Urinary bladder (tissue), 3 donors: ENCODE measurements around the gene TBC1D7.

DNA sequence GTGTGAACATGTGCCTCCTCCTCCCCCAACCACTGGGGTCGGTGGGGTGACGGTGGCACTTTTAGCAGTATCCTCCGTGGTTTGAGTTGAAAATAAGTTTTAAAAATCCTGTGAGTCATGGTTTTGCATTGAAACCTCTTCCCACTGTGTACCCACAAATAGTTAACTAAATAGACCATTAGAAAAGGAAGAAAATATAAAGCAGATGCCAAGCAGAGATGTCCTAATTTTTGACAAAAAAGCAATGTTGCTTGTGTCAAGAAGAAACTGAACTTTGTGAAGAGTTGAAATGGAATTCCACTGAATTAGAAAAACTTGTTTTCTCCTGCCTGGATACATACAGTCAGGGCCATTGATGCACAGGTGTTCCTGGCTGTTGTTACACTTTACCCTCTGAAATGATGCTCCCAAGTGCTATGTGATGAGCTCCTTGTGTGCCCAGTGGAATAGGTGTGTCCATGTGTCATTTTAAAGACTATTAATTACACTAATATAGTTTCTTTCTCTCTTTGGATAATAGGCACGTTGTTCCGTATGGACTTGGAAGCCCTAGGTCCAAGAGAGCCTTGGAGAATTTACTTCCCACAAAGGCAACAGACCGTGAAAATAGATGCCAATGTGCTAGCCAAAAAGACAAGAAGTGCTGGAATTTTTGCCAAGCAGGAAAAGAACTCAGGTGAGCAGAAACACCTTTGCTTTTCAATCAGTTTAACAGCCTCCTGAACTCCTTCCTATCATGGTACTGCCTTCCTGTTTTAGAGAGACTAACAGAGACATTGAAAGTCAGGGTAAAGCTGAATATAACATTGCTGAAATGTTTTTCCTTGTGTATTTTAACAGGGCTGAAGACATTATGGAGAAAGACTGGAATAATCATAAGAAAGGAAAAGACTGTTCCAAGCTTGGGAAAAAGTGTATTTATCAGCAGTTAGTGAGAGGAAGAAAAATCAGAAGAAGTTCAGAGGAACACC, 3.5 kb downstream of the EDN1 start:
- PRO-cap: no peak
- RAMPAGE, long total RNA: no peak

DNA sequence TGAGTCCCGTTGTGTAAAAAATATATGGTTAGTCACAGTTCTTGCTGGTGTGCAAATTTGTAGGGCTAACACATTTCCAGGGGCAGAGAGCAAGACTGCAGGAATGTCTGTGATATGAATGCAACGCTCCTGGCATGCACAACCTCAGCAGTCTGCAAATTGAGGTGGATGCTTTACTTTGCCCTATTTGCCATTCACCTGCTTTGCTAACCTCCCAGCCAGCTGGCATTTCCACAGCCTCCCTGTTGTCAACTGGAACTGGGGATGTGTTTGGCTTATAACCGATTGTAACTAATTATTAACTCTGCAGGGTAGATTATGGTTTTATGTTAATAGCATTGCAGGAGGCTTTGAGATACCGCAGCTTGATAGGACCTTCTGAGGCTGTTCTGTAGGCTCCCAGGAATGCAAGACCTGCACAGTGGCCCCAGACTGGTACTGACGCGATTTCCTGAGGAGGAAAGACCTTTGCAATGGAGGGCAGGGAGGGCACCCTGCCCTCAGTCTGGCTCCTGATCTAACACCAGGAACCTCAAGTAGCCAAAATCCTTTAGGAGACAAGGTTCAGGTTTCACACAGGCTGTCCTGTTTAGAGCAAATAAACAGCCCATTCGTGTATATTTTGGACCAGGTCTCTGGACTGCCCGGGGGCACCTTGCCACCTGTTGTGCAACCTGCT, 53.4 kb downstream of the EDN1 start:
- PRO-cap: no peak
- RAMPAGE, long total RNA: no peak

DNA sequence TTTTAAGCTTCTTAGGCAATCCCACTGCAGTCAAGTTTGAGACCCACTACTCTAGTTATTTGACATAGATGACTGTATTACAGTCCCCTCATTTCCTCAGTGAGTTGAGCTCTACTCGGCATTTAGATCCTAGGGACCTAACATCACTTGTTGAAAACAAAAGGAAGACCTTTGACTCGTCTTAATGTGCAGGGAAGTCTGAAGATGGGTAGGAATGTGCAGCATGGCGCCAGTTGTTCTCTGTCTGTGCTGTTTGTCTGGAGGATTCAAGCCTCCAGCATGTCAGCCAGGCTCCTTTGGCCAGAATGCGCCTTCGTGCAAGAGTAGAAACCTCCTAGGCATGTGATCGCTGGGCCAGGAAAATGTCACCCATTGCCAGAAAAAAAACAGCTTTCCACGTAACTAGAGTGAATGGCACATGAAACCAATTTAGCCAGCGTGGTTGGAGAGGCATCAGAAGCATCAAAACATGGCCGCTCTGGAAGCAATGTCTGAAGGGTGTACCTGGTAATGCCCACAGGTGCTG, 132.6 kb downstream of the EDN1 start:
- PRO-cap: no peak
- RAMPAGE, long total RNA: no peak

DNA sequence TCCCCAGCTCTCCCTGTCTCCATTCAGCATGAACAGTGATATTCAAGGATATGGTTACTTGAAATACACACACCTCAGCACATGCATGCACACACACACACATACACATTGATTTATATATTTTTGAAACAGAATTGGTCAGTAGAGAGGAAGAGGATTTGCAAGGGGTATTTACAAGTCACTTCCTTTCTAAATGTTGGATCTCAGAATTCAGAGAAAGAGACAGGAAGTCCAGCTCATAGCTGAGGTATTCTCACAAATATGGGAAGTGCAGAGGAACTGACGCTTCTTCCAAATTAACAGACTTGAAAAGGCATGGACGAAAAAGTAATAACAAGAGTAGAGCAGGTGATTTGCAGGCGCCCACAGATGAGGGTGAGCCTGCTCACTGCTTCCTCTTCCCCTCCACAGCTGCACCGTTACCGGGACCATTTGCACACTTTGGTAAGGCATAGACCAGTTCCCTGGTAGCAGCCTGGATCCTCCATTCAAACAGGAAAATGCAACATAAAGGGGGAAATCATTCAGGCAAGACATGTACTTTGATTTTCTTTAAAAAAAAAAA, 246.4 kb downstream of the PHACTR1 start:
- PRO-cap: no peak
- RAMPAGE, long total RNA: no peak

DNA sequence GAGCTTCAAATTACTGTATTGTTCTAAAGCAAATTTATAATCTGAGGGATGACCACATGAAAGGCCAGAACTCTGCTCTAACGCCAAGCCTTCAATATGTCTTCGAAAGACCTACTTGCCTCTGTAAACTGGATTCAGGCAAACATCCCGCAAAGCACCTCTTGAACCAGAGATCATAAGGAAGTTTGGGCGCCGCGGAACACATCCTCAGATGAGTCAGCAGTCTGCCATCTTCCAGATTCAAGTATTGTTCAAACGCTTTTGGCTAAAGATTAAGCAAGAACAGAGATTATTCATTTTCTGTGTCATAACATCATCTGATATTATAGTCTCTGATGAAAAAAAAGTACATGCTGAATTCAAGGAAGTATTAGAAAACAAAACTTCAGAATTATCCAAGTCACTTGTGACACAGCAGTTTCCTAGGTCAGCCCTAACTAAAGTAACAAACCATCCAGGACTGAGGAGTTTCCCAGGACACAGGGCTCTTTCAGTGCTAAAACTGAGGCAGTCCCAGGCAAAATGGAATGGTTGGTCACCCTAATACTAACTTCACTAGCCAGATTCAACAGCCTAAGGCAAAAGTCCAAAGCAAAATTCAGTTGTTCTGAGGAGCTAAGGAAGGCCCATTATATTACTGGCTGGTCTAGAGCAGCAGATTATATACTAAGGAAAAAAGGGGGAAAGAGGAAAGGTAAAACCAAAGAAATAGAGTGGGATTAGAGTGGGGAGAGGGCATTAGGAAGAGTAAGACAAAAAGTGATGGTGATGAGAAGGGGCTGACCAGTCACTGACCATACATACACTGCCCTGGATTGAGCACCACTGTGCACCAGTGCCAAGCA, 20.6 kb downstream of the TBC1D7 start:
- PRO-cap: no peak
- RAMPAGE, long total RNA: no peak

GRCh38 chr6:13328023-13329082, at the start of gene TBC1D7:
TBC1D7 (minus strand) TSS chr6:13328537.
- PRO-cap: bidirectional peak, plus-strand start at chr6:13328636, minus-strand start at chr6:13328538
- RAMPAGE, long total RNA: no peak

DNA sequence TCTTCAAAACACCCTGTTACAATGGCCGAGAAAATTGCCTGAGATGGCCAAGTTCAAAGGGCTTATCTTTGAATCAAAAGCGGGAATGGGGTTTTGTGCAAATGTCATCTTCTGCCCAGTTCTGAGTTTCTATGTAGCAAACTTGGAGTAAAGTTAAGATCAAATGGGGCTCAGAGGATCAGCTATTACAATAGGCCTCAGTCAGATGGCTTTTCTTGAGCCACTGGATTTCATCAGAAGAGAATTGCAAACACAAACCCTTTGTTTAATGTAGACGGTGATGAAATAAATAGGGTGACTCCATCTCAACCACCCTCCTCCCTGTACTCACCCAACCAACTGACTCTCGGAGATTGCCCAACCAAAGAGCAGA, 79.2 kb upstream of the TBC1D7 start:
- PRO-cap: no peak
- RAMPAGE, long total RNA: no peak

DNA sequence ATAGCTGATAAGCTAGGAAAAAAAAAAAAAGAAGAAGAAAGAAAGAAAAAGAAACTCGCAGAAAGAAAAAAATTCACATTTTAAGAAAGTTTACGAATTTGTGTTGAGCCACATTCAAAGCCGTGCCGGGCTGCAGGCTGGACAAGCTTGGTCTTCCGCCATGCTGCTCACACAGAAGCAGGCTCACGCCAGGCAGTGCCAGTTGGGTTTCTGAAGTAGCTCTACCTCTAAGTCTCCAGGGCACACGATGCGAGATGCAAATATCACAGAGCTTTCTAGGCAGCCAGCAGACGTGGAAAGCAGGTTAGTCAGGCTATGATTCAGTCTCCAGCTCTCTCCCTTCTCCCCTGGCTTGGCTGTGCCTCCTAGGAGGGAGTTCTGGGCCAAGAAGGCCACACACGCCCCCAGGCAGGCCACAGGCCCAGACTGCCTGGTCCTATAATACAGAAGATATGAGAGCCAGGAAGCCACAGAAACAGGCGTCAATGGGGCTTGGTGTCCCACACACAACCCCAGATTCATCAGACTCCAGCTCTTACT, 61.5 kb downstream of the GFOD1 start:
- PRO-cap: no peak
- RAMPAGE, long total RNA: no peak

- PRO-cap: no peak
- RAMPAGE, long total RNA: no peak
Measured at GRCh38 chr6:13434771-13435231, 52.6 kb downstream of the GFOD1 start.

GRCh38 chr6:13439276-13439641, 48.1 kb downstream of the GFOD1 start:
- PRO-cap: no peak
- RAMPAGE, long total RNA: no peak

- PRO-cap: no peak
- RAMPAGE, long total RNA: no peak
Measured at GRCh38 chr6:13455378-13456140, 31.8 kb downstream of the GFOD1 start.

DNA sequence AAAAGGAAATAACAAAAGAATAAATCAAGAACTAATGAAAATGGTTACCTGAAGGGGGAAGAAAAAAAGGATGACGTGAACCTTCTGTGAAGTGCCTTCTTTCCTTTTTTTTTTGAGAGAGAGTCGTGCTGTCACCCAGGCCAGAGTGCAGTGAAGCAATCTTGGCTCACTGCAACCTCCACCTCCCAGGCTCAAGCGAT, 30.0 kb downstream of the RANBP9 start:
- PRO-cap: no peak
- RAMPAGE, long total RNA: no peak

GRCh38 chr6:13688418-13689024, 23.1 kb downstream of the RANBP9 start:
- PRO-cap: no peak
- RAMPAGE, long total RNA: no peak

GRCh38 chr6:13710087-13710370, 1.6 kb downstream of the RANBP9 start:
- PRO-cap: no peak
- RAMPAGE, long total RNA: no peak

DNA sequence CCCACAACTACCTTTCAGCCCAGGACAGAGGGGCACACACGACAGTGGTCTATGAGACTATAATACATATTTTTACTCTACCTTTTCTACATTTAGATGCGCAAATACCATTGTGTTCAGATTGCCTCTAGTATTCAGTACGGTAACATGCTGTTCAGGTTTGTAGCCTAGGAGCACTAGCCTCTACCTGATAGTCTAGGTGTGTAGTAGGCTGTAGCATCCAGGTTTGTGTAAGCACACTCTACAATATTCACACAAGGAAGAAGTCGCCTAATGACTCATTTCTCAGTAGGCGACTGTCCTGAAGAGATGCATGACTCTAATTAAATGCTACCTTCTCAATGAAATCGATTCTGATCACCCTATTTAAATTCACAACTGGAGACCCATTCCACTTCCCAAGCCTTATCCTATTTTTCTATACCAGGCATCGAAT, 1.4 kb downstream of the MCUR1 start:
- PRO-cap: no peak
- RAMPAGE, long total RNA: no peak

GRCh38 chr6:14133703-14134223, 16.2 kb downstream of the CD83 start:
- PRO-cap: no peak
- RAMPAGE, long total RNA: no peak

- PRO-cap: no peak
- RAMPAGE, long total RNA: no peak
Measured at GRCh38 chr6:14211522-14212248, 94.1 kb downstream of the CD83 start.

GRCh38 chr6:14706179-14706921, 539.5 kb upstream of the JARID2 start:
- PRO-cap: no peak
- RAMPAGE, long total RNA: no peak

DNA sequence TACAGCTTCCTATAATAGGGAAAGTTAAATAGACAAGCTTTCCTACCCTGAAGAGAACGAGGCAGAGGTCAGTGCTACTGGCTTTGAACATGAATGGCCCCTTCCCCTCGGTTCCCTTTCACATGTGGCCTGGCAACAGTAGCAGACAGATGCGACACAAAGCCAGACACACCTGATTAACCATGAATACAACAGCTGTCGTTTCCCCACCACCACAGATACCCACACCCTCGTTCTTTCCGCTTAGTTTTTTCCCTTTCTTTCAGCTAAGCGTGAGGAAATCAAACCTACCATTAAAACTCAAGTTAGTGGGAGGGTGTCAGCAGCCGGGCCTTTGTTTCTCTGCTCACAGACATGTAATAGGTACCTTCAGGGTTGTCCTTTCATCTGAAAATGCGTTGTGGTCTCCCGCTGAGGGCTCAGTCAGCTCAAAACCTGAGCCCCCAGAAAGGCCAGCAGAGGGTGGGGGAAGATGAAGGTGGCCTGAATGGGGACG, 516.7 kb upstream of the JARID2 start:
- PRO-cap: no peak
- RAMPAGE, long total RNA: no peak

GRCh38 chr6:14966226-14966496, 279.7 kb upstream of the JARID2 start:
- PRO-cap: no peak
- RAMPAGE, long total RNA: no peak